A172 (cell line): ENCODE measurements around the genes CCNT2 and MAP3K19.

- RAMPAGE, long total RNA, result no peak
Measured at GRCh38 chr2:131493226-131493990, 1.2 kb upstream of the MZT2A start.

GRCh38 chr2:132267287-132267708, 105.5 kb upstream of the ANKRD30BL start:
- RAMPAGE, long total RNA, result no peak

DNA sequence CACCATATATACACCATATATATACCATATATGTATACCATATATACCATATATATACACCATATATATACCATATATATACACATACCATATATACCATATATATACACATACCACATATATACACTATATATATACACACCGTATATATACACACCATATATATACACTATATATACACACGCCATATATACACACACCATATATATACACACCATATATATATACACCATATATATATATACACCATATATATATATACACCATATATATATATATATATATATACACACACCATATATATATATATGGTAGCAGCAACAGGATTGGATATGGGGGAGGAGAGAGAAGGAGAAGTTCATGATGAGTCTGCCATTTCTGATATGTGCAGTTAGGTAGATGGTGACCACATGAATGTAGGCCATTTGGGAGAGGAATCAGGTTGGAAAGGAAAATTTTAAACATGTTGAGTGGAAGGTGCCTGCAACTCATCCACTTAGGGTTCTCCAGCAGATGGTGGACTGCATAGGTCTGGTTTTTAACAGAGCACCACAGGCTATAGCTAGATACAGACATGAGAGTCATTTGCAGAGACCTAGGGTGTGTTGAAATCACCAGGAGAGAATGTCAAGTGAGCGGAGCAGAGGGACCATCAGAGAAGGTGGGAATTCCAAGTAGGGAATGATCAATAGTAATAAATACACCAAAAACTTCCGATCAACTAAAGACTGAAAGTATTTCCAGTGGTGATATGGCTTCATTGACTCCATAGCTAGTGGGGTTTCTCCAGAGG, 76.8 kb downstream of the GPR39 start:
- RAMPAGE, long total RNA, result no peak

DNA sequence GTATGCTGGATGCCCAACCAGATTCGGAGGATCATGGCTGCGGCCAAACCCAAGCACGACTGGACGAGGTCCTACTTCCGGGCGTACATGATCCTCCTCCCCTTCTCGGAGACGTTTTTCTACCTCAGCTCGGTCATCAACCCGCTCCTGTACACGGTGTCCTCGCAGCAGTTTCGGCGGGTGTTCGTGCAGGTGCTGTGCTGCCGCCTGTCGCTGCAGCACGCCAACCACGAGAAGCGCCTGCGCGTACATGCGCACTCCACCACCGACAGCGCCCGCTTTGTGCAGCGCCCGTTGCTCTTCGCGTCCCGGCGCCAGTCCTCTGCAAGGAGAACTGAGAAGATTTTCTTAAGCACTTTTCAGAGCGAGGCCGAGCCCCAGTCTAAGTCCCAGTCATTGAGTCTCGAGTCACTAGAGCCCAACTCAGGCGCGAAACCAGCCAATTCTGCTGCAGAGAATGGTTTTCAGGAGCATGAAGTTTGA, 24.8 kb downstream of the LYPD1 start:
- RAMPAGE, long total RNA, result no peak

DNA sequence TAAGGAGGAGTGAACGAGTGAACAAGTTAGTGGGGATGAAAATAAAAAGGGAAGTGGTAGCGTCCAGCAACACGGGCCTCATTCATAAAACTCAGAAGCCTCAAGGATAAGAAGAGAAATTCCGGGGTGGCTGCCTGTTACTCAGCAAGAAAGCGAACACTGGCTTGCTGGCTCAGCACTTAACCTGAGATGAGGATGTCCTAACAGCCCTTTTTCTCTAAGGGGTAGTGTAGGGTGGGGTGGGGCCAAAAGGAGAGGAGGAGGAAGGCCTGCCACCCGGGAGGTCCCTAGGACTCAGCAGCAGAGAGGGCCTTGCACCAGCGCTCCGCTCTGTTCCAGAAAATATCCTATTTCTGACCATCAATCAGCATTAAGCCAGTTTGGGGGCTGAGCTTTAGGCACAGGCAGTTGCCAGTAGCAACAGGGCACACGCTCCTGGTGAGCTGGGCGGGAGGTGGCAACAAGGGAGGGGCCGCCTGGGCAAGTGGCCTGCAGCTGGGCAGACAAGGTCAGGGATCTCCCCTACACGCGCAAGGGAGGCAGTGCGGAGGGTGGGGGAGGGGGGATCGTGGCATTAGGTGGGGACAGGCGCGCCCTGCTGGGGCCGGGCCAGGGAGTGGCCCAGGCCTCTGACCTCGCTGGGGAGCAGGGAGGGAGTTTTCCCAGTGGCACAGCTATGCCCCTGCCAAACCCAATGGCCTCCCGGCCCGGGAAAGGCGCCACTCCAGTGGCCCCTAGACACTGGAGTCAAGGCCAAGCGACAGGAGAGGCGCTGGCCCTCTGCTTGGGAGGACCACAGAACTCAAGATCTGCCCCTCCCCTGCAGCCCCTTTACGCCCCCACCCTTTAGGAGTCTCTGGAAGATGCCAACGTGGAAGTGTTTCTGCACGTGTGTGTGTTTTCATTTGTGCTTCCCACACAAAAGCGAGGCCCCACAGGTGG, 302.8 kb downstream of the NCKAP5 start:
- RAMPAGE, long total RNA, result no peak

GRCh38 chr2:133266107-133266560, 302.1 kb downstream of the NCKAP5 start:
- RAMPAGE, long total RNA, result no peak

DNA sequence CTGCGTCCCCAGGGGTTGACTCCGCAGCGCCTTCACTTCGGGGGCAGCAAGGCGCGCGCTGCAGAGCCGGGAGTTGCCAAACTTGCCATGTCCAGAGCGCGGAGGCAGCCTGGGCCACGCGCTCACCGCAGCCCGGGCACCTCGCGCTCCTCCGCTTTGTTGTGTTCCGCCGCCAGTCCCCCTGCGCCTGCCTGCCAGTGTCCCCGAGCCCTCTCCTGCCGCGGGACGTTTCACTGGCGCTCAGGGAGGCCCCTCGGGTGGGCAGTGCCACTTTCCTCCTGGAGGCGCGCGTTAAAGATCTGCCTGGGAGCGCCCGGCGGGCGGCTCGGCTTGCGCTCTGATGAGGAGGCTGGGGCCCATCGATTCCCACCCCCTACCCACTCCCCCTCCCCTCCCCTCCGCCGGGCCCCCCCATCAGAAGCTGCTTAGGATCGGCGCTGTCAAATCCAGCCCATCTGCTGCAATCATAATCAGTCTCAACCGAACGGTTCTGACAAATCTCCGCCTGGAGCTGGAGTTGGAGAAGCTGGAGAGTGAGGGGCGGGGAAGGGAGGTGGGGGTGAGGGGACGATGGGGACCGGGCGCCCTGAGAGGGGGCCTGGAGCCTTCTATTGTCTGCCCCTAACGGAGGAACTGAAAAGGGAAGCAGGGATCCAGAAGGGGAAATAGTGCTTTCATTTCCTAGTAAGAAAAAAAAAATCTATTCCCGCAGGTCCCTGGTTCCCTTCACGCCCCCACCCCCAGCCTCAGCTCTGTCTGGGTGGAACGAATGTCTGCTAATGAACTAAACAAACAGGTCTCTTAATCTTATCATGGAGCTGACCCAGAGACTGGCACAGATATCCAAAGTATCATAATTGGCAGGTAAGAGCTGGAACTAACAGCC, 301.5 kb downstream of the NCKAP5 start:
- RAMPAGE, long total RNA, result no peak

DNA sequence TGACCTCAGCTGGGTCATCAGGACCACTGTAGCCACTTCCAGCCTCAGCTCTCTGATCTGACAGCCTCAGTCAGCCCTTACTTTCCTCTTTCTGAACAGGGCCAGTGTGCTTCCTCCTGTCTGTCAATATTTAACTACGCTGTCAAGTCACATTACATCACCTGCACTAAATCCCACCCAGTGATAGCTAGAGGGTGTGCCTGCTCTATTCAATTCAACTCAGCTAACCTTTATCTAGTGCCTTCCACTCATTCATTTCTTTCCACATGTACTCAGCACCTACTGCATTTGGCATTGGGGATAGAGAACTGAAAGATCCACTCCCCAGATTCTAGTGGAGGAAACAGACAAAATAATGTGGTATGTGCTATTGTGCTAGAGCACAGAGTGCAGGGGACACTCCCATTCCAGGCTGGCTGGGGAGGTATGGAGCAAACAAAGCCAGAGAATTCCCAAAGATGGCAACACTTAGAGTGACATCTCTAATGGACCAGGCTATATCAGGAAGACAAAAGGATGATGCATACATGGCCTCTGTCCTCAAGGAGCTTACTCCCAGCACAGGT, 146.5 kb downstream of the NCKAP5 start:
- RAMPAGE, long total RNA, result no peak

- RAMPAGE, long total RNA, result no peak
Measured at GRCh38 chr2:133591088-133591679, 22.9 kb upstream of the NCKAP5 start.

GRCh38 chr2:133755593-133755945, 187.3 kb upstream of the NCKAP5 start:
- RAMPAGE, long total RNA, result no peak

GRCh38 chr2:133765589-133766260, 197.5 kb upstream of the NCKAP5 start:
- RAMPAGE, long total RNA, result no peak

- RAMPAGE, long total RNA, result no peak
Measured at GRCh38 chr2:133910288-133910767, 342.1 kb upstream of the NCKAP5 start.

- RAMPAGE, long total RNA, result no peak
Measured at GRCh38 chr2:133972782-133973408, 281.0 kb upstream of the MGAT5 start.

- RAMPAGE, long total RNA, result no peak
Measured at GRCh38 chr2:134119392-134120702, 134.0 kb upstream of the MGAT5 start.

DNA sequence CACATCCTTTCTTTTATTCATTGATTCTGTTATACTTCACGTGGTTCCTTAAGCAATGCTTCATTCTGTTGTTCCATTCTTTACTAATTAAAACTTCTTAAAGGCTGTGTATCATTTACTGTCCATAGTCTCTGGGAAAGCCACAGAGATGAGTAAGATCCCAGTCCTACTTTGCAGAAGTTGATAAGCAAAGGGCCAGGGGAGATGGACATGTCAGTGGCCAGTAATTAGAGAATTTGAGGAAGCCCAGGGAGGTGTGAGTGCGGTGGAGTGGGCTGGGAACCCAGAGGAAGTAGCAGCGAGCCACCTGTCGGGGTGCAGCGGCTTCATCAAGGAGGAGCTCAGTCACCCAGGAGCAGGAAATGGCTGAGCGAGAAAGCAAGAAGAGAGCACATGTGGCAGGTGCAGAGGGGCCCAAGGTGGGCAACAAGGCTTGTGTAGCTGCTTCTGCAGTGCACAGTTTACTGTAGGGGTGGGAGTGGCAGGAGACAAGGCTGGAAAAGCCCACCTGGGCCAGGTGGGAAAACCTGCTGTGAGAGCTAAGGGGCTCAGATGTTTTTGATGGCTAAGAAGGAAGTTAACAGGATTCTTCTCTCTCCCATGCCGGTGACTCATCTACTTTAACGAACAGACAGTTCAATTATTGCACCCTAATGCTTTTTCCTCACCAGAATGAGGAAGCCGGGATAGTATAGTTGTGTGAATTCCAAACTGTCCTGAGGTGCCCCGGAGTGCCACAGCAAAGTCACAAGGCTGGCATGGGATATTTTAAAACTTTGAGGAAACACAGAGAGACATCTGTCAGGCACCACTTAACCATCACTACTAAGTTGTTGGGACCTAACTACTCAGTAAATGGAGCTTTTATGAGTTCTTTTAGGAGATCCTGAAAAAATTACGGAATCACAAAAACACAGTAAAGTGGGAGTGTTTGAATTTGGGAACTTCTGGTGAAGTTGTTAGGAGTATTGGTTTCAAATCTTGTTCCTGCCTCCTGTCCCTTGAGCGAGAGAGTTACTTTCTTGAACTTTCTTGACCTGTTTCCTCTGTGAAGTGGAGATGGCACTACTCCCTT, 34.7 kb upstream of the MGAT5 start:
- RAMPAGE, long total RNA, result no peak

- RAMPAGE, long total RNA, result no peak
Measured at GRCh38 chr2:134737604-134738018, 18.8 kb upstream of the TMEM163 start.

GRCh38 chr2:134839719-134840052, 1.3 kb downstream of the ACMSD start:
- RAMPAGE, long total RNA, result no peak

DNA sequence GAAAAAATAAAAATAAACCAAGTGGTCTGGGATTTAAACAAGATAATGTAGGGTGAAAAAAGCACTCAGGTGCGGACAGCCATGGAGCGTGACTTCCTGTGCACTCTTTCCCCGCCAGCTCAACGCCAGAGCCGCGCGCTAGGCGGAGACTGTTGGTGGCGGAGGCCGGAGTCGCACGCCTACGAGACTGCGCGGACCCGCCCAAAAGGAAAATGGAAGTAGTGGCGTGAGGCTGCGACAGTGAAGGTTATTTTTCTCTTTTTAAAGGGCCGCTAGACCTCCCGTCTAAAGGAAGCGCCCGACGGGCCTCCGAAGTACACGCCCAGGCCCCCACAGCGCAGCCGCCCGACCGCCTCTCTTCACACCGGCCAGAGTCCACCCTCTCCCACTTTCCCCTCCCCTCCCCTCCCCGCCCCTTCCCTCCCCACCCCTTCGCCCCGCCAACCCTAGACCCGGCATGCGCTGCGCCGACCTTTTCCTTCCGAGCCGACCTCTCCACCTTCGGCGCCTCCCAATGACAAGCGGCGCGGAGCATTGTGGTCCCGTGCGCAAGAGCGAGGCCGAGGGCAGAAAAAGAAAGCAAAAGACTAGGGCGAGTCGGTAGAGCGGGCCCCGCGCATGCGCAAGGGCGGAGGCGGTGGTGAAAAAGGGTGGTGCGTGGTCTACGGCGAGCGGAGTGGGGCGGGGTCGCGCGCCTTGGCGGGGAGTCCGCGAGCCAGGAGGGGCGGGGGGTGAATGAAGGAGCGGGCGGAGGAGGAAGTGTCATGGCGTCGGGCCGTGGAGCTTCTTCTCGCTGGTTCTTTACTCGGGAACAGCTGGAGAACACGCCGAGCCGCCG, at the start of gene CCNT2:
Gene CCNT2 (plus strand): TSS at position 732 of the 838 bp plus-strand sequence.
- RAMPAGE, long total RNA, result start-site peak on the minus strand centred at position 536 of the sequence, 66 bp wide, 9 and 21 reads in 2 replicates

- RAMPAGE, long total RNA, result no peak
Measured at GRCh38 chr2:135047264-135047752, at the start of gene MAP3K19. Gene MAP3K19 (minus strand): TSS chr2:135047447.

DNA sequence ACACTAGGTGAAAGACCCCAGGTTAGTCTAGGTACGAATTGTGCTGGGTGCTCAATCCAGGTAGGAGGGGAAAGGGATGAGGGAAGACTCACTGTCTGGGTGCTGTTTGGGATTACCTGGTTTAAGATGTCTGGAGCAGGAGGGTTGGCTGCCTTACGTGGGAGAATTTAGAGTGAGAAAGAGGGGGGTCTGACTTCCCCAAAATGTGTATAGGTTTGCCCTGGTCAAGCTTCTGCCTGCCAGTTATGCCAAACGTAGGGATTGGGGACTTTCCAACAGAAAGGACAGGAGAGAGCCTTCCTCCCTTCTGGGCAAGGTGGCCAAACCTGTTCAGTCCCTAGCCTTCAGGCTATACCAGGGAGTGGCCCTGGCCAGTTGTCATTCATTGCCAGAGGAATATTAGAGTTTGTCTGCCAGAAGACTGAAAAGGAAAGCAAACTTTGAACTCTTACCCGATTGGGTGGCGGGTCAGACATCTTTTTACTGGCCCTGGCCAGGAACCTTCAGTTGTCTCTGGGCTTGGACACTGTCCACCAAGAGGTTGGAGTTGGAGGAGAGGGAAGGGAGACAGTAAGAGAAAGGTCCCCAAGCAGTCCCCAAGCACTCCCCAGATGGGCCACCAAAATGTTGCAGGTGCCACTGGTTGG, 22.1 kb downstream of the RAB3GAP1 start:
- RAMPAGE, long total RNA, result no peak